Metastatic Pancreatic Carcinoma in the Ovary (tissue), 1 donor: Measurements from ENCODE around the genes LOXHD1 and KATNAL2.

DNA sequence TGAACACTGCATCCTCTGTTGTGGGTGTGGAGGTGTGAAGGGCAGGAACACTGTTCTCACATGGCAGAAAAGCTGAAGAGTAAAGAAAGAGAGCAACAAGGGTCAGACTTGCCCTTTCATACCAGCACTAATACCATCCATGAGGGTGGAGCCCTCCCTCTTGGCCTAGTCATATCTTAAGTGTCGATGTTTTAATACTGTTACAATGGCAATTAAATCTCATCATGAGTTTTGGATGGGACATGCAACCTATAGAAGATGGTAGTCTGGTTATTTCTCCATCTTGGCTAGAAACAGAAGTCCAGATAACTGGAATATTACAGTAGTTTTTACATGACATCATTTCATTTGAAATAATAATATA lies 1520.6 kb upstream of the CELF4 start:
- PRO-cap: no peak

GRCh38 chr18:42107939-42108611 lies 153.0 kb downstream of the PIK3C3 start:
- PRO-cap: no peak

DNA sequence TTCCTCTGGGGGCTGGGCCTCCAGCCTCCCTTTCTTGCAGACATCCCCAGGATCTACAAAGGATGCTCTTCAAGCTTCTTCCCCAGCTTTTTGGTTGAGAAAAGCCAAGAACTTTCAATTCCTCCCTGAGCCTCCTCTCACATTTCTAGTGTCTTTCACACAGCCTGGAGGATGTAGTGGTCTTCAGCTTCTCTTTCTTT lies 210.2 kb downstream of the PIK3C3 start:
- PRO-cap: unidirectional peak, minus-strand start at position 92 of the sequence

DNA sequence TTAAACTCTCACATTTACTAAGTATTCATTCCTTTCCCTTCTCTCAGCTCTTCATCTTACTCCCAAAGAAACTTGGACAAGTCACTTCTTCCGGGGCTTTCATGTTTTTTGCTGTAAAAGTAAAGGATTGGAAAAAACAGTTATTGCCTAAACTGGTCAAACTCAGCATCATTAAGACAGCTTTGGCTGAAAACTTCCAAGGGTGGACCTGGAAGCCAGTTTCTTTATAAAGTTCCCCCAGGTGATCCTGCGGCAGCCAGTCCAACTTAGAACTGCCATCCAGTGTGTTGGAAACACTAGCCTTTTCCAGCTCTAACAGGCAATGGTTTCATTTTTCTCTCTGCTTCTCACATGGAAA lies 91.2 kb upstream of the SETBP1 start:
- PRO-cap: no peak

- PRO-cap: no peak
Observed at GRCh38 chr18:44700473-44701031, 19.9 kb downstream of the SETBP1 start.

- PRO-cap: no peak
Observed at GRCh38 chr18:45838443-45839233, 13.2 kb downstream of the SIGLEC15 start.

DNA sequence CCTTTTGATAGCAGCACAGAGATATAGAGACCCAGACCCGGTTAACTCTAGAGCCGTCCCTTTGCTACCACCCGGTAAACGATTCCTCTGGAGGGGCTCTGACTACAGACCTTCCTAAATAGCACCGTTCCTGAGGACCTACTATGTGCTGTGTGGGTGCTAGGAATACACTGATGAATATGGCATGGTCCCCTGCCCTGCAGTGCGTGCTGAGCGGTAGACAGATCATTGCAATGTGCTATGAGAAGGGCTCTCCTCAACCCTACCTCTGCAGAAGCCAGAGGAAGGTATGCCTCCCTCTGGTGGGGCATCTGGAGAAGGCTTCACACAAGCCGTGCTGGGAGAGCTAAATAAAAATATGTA lies 13.8 kb downstream of the SIGLEC15 start:
- PRO-cap: no peak

DNA sequence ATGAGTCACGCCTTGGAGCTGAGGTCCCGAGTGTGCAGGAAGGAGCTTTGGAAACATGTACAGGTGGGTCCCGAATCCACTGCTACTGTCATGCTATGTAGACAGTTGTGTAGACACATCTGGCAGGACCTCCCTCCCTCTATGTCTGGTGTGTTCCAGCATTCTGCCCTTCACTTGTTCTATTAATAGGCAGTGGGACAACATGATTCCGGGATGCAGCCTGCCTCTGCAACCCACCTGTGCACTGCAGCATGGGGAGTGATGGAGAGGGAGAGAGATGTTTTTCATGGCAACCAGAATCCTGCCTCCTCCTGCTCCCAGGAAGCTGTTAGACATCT lies 24.3 kb downstream of the SIGLEC15 start:
- PRO-cap: no peak

DNA sequence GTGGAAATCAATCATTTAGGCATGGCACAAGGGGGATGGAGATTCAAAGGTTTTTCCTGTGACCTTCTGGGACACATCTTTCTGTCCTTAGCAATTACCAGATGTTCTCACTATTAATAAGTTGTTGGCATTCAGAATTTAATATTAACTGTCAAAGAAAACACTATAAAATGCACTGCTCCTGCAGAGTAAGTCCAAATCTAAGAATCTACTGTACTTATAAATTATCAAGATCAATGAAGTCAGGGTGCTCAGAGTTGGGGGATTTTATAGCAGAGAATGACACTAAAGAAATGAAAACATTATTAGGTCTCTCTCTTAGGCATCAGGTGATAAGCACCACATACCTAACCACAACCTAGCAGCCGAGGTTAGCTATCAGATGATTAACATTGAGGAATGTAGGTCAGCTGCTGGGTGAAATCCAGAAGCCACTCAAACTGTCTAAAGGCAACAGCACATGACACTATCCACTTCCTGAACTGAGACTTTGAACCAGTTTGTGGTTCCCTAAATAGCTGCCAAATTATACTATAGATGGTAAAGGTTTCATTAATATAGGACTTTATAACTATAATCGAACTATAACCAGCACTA lies 4.8 kb downstream of the EPG5 start:
- PRO-cap: no peak

- PRO-cap: no peak
Observed at GRCh38 chr18:46068583-46069289, 3.3 kb downstream of the PSTPIP2 start.

- PRO-cap: no peak
Observed at GRCh38 chr18:46153184-46153814, 20.5 kb upstream of the C18orf25 start.

DNA sequence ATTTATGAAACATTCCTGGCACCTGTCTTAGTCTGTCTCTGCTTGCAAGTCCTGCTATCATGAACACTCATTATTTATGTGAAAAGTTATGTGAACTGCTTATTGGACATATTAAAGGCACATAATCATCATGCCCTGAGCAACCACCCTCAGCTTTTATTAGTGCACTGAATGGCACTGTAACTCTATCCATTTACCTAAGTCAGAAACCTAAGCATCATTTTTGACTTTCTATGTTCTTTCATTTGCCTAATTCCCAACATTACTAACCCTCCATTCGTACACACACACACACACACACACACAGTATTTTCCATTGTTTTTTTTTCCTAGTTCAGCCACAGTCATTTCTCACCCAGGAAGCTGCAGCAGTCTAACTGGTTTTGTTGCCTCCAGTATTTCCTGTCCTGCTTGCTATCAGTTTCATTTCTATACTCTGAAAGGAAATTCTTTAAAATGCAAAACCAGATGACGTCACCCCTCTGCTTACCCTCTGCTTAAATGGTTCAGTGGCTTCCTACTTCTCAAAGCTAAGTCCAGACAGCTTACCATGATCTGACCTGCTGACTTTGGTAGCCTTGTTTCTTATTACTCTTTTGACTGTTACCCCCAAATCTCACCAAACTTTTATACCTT lies 76.5 kb downstream of the C18orf25 start:
- PRO-cap: no peak

GRCh38 chr18:46656989-46657584 lies at the start of gene LOXHD1:
Gene LOXHD1, minus strand, starts transcription at chr18:46657220.
- PRO-cap: no peak

- PRO-cap: no peak
Observed at GRCh38 chr18:46803312-46803992, 46.6 kb upstream of the ST8SIA5 start.

GRCh38 chr18:46917570-46917955 lies at the start of gene KATNAL2:
Gene KATNAL2, plus strand, starts transcription at chr18:46917602.
- PRO-cap: bidirectional peak, plus-strand start at chr18:46917602, minus-strand start at chr18:46917438

GRCh38 chr18:47031243-47031531 lies 4.2 kb downstream of the ELOA2 start:
- PRO-cap: no peak

- PRO-cap: no peak
Observed at GRCh38 chr18:47151959-47152372, 1.7 kb upstream of the HDHD2 start.

DNA sequence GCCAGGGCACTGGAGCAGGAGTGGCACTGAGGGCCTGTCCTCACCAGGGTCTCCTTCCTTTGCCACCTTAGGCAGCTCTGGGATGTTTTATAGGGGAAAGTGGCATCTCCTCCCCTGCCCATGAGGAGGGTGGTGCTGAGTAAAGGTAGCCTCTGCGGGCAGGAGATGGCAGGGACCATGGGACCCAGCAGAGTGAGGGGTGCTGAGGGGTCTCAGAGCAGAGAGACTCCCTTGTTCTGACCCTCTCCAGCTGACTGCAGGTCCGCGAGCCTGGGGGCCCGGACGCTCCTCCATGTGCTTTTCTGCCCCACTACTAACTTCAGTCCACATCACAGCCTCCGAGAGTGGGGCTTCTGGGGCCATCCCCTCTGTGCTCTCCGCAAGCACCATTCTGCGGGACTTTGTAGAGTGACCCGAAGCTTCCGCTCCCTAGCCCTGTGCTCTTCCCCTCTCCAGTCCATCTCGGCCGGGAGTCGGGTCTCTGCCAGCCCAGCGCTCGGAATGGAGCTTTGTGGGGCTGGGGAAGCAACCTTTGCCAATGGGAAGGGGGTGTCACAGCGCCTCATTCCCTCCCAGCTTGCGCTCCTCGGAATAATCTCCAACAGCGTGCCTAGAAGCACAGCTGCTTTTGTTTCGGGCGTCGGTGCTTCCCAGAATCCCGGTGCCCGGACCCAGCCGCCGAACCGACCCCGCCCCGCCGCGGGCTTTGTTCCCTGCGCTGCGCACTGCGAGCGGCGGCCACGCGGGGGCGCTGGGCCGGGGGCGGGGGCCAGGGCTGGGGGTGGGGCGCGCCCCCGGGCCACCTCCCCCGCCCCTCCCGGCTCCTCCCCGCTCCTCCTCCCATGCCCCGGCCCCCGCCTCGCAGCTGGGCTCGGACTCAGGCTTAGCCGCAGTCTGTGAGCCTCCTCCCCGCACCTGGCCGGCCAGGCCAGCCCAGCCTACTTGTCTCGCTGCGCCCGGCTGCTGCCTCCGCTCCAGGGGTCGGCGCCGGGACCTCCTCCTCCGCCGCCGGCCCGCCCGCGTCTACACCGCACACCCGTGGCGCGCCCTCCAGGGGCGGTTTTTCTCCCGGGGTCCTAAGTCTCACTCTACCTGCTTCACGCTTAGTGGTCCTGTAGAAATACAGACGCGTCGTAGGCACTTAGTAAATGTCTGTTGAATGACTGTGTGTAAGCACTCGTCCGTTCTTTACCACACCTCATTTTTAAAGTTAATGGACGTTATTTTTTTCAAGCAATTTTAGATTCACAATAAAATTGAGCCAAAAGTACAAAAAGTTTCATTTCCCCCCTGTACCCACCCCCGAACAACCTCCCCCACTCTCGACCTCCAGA lies 77.6 kb upstream of the SMAD2 start:
- PRO-cap: bidirectional peak, plus-strand start at position 892 of the sequence, minus-strand start at position 708 of the sequence

GRCh38 chr18:48084003-48084364 lies 153.5 kb upstream of the SMAD2 start:
- PRO-cap: no peak

GRCh38 chr18:48330149-48330737 lies 78.9 kb downstream of the ZBTB7C start:
- PRO-cap: no peak